H9 (cell line): ENCODE measurements around the gene OR13C2.

GRCh38 chr9:104091599-104092116, 2.5 kb upstream of the SMC2 start:
- PRO-cap: no peak

- PRO-cap: no peak
Observed at GRCh38 chr9:104605370-104605787, at the start of gene OR13C2. TSS of gene OR13C2 (minus strand) at chr9:104605627.

- PRO-cap: no peak
Observed at GRCh38 chr9:104788368-104788611, 24.4 kb downstream of the NIPSNAP3B start.

GRCh38 chr9:104867616-104867867, 60.4 kb downstream of the ABCA1 start:
- PRO-cap: no peak

GRCh38 chr9:104901442-104901988, 26.4 kb downstream of the ABCA1 start:
- PRO-cap: no peak

GRCh38 chr9:104905848-104906367, 22.0 kb downstream of the ABCA1 start:
- PRO-cap: no peak

DNA sequence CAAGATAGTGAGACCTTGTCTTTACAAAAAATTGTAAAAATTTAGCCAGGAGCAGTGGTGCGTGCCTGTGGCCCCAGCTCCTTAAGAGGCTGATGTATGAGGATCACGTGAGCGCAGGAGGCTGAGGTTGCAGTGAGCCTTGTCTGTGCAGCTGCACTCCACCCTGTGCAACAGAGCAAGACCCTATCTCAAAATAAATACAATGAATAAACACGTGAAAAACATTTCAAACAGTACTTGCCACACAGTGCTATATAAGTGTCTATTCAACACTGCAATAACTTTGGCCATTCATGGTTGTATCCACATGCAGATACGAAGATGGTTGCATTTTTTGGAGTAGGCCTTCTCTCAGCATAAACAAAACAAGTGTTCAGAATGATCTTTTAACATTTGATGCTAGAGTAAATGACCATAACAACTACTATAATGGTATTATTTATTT, 4.1 kb downstream of the ABCA1 start:
- PRO-cap: no peak

- PRO-cap: no peak
Observed at GRCh38 chr9:105064099-105065427, 136.6 kb upstream of the ABCA1 start.

GRCh38 chr9:105187650-105188250, 56.7 kb upstream of the SLC44A1 start:
- PRO-cap: no peak

DNA sequence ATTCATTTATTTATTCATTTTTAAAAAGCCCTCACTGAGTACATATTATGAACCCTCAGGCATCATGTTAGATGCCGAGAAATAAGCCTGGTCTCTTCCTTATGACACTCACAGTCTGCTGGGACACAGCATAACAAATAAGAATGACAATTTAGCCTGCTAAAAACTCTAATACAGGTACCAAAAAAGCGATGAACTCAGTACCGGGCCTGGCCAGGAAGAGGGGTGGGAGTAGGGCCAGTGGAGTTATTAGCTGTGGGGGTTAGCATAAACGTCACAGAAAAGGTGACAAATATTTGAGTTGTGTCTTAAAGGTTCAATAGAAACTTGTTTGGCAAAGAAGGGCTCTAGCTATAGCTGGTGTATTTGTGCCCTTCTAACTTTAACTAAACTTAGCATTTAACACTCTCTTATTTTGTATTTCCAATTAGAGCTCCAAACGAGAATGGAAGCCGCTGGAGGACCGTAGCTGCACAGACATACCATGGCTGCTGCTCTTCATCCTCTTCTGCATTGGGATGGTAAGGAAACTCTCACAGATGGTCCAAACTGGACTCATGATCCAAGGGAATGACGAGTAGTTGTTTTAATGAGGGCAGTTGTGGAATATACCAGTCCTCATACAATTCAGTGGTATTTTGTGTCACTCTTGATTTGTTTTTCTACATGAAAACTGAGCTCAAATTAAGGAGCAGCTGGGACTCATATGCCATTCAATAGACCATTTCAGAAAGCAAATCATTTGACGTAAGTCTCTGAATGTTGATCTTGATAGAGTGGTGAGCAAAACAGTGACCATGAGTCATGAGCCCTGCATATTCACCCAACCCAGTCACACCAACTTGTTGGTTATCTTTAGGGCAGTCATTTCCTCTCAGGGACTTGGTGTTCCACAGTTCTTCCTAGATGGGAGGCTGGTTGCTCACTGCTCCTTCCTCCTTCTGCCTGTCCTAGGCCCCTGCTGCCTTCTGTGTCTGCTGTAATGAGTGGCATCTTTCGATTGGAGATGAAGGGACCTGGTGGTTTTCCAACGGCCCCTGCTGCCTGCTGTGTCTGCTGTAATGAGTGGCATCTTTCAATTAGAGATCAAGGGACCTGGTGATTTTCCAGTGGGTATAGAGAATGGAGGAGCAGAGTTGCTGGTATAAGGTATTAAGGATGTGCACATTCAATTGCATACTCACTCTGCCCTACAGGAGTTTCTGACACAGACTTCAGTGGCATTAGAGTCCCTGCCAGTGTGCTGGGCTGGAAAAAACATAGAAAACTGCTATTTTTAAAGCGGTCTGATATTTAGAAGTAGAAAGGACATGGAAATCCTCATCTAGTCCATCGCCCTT, 54.8 kb downstream of the SLC44A1 start:
- PRO-cap: no peak

GRCh38 chr9:105353003-105353820, 94.6 kb upstream of the FSD1L start:
- PRO-cap: no peak

DNA sequence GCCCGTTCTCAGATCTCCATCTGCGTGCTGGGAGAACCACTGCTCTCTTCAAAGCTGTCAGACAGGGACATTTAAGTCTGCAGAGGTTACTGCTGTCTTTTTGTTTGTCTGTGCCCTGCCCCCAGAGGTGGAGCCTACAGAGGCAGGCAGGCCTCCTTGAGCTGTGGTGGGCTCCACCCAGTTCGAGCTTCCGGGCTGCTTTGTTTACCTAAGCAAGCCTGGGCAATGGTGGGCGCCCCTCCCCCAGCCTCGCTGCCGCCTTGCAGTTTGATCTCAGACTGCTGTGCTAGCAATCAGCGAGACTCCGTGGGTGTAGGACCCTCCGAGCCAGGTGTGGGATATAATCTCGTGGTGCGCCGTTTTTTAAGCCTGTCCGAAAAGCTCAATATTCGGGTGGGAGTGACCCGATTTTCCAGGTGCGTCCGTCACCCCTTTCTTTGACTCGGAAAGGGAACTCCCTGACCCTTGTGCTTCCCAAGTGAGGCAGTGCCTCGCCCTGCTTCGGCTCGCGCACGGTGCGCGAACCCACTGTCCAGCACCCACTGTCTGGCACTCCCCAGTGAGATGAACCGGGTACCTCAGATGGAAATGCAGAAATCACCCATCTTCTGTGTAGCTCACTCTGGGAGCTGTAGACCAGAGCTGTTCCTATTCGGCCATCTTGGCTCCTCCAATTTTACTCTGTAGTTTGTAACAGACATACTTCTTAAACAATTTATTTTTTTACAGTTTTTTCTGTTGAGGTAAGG, 88.2 kb downstream of the TMEM38B start:
- PRO-cap: unidirectional peak, plus-strand start at position 235 of the sequence; unidirectional peak, plus-strand start at position 276 of the sequence; unidirectional peak, plus-strand start at position 289 of the sequence; unidirectional peak, minus-strand start at position 498 of the sequence; unidirectional peak, minus-strand start at position 672 of the sequence

DNA sequence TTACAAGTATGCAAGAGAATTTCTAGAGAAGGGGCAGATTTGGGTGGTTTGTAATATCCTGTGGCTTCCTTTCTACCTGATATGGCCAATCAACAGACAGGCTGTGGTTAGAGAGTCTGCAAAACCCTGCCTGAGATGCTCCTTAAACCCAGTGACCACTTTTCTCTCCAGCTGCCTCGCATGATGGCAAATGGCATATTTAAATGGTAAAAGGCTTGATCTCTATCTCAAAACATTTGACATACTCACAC, 550.0 kb upstream of the ZNF462 start:
- PRO-cap: no peak

DNA sequence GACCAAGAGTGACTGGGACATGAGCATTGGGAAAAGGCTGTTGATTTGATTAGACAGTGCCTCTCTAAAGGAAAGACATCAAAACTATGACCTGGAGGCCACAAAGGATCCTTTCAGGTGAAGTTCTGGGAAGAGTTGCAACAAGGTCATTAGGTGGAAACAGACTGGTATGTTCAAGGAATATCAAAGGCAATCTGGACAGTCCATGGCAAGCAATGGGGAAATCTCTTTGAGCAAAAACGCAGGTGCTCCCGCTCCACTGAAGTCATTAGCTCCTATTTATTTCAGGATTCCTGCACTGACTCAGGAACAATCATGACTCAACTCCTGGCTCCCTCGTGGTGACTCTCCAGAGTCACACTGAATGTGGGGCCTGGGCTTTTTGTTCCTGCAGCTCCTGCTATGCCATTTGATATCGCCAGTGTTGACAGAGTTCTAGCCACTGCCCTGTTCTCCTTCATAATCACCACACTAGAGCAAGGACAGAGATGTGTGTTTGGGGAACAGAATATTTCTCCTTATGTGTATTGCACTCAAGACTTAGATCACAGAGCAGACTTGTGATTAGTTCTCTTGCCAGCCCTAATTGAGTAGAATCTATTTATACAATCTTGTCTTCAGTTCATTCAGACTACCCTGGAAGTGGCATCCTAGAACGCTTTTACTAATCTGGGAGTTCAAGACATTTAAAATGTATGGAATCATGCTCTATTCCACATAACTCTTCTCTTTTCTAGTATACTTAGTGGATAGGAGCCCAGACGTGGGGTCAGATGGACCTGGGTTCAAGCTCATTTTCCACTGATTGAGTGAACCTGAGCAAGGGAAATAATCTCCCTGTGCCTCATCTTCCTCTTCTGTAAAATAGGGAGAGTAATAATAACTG, 187.1 kb upstream of the ZNF462 start:
- PRO-cap: no peak

GRCh38 chr9:107172604-107173097, 110.4 kb upstream of the RAD23B start:
- PRO-cap: no peak

DNA sequence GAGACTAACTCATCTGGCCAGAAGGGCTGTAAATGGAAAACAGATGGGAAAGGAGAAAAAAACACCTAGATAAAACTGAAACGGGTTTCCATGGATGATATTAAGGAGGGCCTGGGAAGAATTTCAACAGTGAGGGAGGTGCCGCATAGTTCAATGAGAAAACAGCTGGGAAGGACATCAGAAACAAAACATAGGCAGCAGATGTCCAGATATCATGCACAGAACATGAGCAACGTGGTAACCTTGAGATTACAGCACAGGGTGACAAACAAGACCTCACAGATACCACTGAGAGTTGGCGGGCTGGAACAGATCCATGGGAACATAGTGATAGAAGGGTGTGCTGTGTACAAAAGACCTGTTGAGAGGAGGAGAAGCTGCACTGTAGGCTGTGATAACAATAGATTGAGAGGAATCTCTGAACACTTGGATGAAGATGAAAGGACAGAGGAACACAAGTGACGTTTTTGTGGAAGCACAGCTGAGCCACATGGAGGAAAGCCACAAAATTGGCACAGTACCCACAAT, 31.1 kb upstream of the RAD23B start:
- PRO-cap: no peak

DNA sequence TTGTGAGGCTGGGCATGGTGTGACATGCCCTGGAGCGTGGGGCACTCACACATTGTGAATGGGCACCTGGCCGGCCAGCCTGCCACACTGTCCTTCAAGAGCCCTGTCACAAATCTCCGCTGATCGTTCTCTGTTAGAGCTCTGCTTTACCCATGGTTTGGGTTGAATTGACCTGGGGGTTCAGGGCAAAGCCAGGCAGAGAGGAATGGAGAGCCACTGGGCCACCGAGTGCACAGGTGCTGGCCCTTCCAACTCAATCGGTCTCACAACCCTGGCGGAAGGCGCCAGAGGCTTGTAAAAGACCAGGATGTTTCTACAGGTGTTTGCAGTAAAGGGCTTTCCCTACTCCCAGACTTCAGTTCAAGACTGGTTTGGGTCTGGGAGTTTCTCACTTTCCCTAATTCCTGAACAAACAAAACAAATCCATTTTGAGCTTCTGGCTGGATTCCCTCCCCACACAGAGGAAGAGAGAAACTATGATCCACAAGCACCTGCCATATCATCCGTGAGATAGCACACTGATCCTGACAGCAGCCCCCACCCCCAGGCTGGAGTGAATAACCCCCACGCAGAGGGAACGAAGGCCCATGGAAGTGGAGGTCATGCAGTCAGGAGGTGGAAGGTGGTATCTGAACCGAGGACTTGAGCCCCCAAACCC, 125.2 kb upstream of the KLF4 start:
- PRO-cap: no peak

DNA sequence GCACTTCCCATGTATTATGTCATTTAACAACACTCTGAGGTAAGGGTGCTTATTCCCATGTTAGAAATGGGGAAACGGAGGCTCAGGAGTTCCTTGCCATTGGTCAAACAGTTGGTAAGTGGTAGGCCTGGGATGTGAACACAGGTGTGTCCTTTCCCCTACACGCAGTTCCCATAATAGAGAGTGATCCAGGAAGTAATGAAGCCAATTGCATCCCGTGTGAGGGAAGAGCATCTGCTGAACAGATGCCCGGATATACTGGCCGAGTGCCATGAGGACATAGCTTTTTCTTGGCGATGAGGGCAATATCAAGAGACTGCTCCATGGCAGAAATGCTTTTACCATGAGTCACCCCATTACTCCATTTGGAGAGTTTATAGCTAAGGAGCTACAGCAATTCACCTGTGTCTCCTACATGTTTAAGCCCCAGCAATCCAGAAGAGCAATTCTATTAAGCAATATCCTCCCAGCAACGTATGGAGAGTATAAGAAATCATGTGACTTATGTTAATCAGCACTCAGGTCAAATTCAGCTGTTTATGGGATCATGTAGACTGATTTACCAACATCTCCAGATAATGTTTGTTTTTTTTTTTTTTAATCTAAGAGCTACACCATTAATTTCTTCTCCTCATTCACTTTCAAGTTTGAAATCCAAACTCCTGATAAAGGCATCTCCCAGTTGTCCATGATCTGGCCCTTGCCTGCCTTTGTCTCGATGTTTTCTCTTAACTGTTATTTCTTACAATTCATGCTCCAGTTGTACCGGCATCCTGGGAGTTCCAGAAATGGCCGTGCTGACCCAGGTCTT, 222.0 kb upstream of the KLF4 start:
- PRO-cap: no peak

GRCh38 chr9:108057194-108057855, 567.8 kb upstream of the KLF4 start:
- PRO-cap: no peak

- PRO-cap: no peak
Observed at GRCh38 chr9:108467663-108468046, 388.1 kb downstream of the ACTL7B start.